Metanephros (tissue), 2 donors: ENCODE measurements around a stretch of chr4.

GRCh38 chr4:86074949-86075405 lies 284.9 kb downstream of the MAPK10 start:
- RAMPAGE, long total RNA: no peak

DNA sequence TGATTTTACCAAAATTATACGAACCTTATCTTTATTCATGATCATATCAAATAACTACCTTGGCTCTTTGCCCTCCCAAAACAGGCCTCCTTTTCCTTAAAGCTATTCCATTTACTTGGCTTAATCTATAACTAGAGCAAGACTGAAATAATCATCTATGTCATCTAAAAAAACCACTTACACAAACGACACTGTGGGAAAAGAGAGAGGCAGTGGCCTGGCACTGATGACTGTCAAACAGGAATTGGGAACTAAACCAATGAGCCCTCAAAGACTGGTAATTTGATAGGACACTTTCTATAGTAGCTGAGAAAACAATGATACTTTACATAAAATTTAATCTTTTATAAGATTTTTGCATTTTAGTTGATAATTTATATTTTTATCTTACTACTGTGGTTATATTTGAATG lies 11.7 kb upstream of the PTPN13 start:
- RAMPAGE, long total RNA: no peak

- RAMPAGE, long total RNA: no peak
Observed at GRCh38 chr4:86831108-86831816, 17.9 kb downstream of the SLC10A6 start.

DNA sequence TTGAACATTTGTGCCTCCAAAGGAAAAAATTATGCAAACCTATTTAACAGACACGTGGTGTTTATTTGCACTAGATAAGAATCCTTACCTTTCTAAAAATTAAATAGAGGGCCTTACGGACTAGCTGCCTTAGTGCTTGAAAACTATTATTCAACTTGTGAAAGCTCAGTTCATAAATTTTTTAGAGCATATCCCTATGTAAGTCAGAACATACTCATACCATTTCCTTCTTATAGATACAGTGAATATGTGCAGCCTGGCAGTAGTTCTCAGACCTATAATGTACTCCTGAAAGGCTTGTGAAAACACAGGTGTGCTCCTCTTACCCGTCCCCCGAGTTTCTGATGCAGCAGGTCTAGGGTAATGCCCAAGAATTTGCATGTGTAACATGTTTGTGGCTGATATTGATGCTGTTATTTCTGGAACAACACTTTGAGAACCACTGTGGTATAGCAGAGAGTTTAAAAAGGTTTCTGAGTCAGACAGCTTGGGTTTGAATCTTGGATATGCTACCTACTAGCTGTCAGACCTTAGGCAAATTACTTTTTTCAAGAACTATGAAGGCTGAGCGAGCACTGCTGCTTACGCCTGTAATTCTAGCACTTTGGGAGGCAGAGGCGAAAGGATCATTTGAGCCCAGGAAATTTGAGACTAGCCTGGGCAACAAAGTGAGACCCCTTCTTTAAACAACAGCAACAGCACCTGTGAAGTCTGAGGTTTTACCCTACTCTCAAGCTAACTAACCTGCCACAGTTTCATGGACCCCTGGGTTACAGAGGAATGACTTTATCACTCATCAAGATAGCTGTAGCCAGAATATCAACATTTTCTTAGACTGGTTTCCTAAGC lies 4.9 kb downstream of the AFF1 start:
- RAMPAGE, long total RNA: no peak

DNA sequence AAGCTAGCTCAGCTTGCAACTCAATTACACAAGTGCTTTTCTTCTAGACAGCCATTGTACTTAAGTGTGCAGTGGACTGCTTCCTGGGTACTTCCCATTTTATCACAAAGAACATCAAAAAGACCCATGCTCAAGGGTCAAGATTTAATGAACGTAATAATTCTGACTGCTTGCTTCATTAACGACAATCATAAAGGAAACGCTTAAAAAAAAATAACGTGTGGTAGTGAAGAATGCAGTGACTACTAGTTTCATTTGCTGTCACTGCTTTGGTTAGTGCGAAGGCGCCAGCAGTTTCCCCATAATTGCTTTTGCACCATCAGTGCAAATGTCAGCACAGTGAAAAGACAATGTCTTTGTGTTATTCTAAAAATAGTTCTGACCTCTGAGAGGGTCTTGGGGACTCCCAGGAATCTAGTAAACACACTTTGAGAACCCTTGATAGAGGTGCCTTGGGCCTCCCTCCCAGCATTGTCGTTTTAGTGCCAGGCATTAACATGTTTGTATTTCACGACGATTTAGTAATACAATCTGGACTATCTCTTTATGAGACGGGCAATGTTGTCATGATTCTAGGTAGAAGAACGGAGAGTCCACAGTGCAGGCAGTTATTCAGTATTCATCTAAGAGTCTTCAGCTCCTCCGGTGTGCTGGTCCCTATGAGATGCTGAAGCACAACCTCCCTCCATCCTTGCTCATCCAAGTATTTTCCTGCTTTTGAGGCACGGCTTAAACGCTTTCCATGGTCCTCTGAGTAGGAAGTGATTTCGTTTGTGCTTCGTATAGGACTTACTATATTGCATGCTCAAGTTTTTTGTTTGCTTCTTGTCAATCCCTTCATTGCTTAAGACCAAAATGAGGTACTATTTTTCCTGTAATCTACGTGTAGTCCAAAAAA lies 71.0 kb downstream of the AFF1 start:
- RAMPAGE, long total RNA: no peak

- RAMPAGE, long total RNA: no peak
Observed at GRCh38 chr4:87012681-87013276, 78.0 kb downstream of the AFF1 start.

DNA sequence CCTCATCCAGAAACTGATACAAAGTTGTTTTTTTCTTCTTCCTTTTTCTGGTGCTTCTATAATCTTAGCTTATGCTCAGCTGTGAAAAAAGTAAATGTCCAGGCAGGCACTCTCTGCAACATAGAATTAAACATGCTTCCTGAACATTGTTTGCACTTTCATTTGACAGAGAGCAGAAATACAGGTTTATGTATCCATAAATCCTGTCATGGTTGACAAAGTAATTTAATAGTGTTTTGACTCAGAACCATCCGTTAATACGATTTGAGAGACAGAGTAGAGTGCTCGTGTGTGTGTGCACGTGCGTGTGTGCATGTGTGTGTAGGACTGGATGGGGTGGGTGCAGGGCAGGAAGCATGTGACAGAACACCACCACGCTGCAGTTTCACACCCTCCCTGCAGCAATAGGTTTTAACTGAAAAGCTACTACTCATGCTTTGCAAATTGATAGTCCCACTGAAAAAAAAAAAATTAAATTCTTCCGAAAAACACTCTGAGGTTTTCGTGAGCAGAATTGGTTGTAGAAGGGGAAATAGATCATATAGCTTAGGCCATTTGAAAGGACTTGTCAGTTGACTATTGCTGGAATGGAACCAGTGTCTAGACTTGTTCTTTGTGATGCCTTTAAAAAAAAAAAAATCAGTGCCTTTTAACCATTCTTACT lies 139.0 kb downstream of the AFF1 start:
- RAMPAGE, long total RNA: no peak

DNA sequence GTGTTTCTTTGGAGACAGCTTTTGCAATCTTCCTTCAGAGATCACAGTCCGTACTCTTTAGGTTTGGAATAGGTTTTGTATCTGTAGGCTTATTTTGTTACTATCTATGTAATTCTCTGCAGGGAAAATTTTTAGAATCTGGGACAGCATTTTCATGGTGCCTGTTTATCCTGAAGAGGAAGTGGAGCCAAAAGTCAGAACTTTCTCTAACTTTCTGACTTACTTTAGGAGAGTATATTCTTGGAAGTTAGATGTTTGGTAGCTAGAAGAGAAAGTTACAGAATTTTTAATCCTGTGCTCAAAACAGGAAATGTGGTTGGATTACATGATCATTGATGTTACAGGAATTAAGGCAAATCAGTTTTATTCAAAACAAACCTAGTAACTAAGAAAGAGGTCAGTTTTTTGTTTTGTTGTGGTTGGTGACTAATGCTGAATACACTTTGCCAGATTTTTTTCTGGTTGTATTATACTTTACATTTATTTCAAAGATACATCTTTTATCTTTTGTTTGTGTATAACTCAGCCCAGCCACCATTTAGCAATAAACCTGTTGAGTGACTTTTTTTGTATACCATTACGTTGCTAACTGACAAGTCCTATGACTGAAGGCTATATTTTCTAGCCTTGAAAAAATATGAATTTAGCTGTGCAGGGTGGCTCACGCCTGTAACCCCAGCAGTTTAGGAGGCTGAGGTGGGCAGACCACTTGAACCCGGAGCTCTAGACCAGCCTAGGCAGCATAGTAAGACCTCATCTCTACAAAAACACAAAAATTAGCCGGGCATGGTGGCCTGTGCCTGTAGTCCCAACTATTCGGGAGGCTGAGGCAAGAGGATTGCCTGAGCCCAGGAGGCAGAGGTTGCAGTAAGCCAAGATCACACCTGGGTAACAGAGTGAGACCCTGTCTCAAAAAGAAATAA lies 116.7 kb downstream of the KLHL8 start:
- RAMPAGE, long total RNA: no peak

GRCh38 chr4:87116989-87117727 lies 103.3 kb downstream of the KLHL8 start:
- RAMPAGE, long total RNA: no peak

DNA sequence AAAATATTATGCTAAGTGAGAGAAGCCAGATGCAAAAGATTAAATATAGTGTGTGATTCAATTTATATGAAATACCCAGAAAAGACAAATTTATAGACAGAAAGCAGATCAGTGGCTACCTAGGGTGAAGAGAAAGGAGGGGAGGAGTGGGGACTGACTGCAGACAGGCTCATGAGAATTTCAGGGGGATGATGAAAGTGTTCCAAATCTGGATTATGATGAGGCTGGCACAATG lies 69.1 kb downstream of the KLHL8 start:
- RAMPAGE, long total RNA: no peak

DNA sequence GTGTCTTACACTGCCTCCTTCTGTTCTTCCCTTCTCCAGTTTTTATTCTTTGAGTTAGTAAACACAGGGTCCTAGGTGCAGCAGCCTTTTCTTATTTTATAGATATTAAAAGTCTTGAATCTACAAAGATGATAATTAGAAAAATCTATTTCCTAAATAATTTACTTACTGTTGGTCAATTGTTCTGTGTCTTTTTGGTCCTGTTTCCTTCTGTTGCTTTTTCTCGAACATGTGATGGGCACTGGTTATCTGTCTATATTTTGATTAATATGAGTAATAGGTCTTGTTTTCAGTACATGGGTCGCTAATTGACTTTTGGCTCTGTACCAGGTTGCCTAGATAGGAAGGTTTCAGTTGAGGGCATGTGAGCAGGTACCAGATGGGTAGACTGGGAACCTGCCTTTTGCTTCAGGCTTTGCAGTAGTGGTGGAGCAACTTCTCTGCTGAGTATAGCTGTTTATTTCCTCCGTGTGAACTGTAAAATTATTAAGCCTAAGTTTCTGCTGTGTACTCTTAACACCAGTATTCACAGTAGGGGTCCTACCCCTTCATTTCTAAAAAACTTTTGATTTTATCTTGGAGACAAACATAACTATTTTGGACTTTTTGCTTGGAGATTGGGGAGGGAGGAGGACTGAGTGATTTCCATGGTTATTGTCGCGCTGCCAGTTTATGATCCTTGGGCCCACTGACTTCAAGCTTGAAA lies 1.3 kb downstream of the NUDT9 start:
- RAMPAGE, long total RNA: no peak

- RAMPAGE, long total RNA: no peak
Observed at GRCh38 chr4:87507033-87507977, 21.9 kb downstream of the SPARCL1 start.

- RAMPAGE, long total RNA: no peak
Observed at GRCh38 chr4:87523420-87523743, 5.8 kb downstream of the SPARCL1 start.

- RAMPAGE, long total RNA: no peak
Observed at GRCh38 chr4:87525194-87526000, 3.8 kb downstream of the SPARCL1 start.

GRCh38 chr4:87835236-87835415 lies 2.4 kb downstream of the MEPE start:
- RAMPAGE, long total RNA: no peak

GRCh38 chr4:88009963-88010253 lies 2.5 kb downstream of the PKD2 start:
- RAMPAGE, long total RNA: no peak

GRCh38 chr4:88319094-88319385 lies 34.7 kb upstream of the PPM1K start:
- RAMPAGE, long total RNA: no peak

- RAMPAGE, long total RNA: no peak
Observed at GRCh38 chr4:88361282-88361764, 17.3 kb upstream of the HERC6 start.

GRCh38 chr4:88646574-88647517 lies 50.8 kb downstream of the NAP1L5 start:
- RAMPAGE, long total RNA: no peak

DNA sequence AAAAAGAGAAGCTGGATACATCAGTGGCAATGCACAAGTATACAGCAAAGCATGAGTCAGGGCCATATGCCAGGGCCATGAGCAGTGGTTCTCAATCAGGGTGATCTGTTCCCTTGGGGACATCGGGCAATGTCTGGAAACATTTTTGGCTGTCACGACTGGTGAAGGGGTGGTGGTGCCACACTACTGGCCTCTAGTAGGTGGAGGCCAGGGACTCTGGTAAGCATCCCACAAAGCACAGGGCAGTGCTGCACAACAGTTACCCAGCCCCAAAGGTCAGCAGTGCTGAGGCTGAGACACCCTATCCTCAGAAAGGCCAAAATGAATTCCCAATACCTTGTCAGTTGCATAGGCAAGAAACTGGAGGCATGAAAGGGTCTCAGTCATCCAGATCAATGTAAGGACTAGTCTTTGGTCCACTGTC lies 36.9 kb upstream of the NAP1L5 start:
- RAMPAGE, long total RNA: no peak